PFSK-1 (cell line): Measurements from ENCODE around the genes MYEOV and FGF4.

DNA sequence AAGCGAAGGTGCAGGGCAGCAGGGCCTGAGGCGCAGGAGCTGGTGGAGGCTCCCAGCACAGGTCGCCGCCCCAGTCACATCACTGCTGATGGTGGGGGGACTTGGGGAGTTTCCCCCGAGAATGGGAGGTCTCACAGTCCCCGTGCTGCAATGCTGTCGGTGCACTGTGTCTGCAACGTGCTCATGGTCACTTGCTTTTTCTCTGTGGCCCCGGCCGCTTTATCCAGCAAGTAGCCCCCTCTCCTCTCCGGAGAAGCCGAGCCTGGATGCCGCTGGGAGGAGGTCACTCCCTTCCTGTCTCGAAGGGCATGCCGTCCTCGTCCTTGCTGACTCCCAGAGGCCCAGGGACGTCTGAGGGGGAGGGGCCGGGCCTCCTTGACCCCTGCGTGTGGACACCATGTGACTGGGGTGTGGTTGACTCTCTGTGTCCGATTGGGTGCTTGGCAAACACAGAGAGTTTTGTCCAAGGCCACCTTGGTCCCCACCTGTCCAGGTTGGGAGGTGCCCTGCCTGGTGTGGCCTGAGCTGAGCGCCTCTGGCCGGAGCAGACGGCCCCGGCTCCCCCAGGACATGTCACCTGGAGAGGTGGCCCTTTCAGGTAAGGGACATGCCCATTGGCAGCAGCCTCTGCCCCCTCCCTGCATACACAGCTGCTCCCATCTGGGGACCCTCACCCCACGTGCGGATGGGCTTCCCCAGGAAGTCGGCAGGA lies 489 bp upstream of the SMIM38 start:
- RRBS: 75% methylated on average over 4 of the region's 27 CpGs

- RRBS: 76% methylated on average over 8 of the region's 17 CpGs
Measured at GRCh38 chr11:69288347-69289055, 5.5 kb upstream of the MYEOV start.

DNA sequence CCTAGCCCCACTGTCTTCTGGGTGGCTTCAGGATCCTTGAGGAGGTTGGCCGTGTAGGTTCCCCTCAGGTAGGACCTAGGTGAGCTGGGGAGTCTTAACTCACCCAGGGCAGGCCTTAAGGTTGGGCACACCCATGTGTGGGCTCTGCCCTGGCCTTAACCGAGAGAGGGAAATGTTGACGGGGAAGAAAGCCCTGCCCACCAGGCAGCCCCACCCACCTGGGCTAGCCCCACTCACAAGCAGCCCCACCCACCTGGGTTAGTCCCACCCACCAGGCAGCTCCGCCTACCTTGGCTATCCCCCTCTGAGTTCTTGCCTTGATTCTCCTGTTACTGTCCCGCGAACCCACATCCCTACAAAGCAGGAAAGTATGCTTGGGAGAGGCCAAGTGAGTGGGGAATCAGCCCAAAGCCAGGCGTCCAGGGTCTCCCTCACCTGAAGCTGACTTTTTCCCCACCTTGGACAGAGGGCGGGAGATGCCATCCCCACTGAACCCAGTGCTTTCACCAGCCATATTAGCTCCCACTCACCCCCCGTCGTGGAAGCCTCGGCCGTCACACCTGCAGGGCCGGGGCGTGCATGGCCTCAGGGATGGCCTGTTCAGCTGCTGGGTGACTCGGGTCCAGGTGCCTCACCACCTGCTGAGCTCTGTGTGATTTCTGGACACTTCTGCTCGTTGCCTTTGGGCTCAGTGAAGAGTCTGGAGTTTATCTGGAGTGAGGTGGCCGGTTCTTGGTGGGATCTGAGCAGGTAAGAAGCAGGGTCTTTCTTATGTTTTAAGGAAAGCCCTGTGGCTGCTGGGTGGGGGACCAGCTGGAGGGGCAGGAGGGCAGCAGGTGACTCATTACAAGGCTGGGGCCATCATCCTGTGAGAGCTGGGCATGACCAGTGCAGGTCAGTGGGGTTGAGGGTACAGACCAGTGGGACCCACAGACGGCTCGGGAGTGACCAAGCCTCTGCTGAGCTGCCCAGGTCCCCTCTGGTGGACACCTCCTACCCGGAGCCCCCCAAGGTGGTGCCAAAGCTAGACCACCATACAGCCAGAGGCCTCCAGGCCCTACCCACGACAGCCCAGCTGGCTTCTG lies at the start of gene MYEOV:
TSS of gene MYEOV (plus strand) at position 329 of the 1,085 bp plus-strand sequence.
- RRBS: no CpG with 5 or more reads among the region's 21 CpGs

DNA sequence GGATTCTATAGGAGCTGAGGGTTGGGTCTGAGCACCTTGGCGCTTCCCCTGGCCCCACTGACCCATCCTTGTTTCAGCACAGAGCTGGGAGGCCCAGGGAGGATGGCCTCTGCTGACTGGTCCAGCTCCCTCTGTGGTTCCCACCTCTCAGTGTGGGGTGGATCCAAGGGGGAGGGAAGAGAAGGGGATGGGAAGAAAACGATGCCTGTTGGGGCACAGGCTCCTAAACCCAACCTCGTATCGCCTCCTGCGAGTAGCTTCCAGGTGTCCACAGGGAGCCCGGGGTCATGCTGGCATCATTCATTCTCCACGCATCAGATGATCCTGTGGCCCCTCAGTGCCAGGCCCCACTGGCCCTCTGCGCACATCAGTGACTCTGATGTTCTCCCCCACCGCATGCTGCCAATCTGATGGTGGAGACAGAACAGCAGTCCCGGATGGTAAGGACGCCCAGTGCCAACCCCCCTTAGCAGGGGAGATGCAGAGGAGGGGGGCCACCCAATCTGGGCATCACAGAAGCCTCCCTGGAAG lies 5.1 kb downstream of the MYEOV start:
- RRBS: no CpG with 5 or more reads among the region's 11 CpGs

GRCh38 chr11:69437089-69437741 lies 143.3 kb downstream of the MYEOV start:
- RRBS: no CpG with 5 or more reads among the region's 10 CpGs

- RRBS: 96% methylated on average over 30 of the region's 67 CpGs
Measured at GRCh38 chr11:69636087-69636993, 4.6 kb upstream of the CCND1 start.

DNA sequence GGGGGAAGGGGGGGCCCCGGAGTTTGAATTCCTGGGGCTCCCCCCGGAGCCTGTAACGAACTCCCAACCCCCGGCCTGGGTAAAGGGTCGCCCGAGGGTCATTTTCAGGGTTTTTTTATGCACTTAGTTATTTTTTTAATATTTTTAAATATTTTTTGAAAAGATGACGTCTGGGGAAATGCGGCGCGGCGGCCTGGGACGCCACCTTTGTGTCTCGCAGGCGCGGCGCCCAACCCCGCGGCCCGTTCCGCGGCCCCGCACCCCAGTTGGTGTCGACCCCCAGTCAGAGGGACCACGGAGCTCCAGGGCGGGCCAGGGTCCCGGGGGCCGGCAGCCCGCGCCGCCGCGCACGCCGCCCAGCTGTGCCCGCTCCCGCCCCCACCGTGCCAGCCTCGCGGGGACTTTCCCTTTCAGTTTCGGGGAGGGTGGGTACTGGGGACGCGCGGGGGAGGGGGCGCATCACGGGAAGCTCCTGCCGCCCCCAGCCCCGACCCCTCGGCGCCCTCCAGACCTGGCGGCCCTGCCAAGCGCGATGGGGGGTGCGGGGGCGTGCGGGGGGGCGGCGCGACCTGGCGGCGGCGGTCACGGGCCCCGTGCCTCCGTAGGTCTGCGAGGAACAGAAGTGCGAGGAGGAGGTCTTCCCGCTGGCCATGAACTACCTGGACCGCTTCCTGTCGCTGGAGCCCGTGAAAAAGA lies 1.6 kb downstream of the CCND1 start:
- RRBS: no CpG with 5 or more reads among the region's 70 CpGs

- RRBS: 20% methylated on average over 49 of the region's 84 CpGs
Measured at GRCh38 chr11:69775071-69775875, at the start of gene FGF4. FGF4 (minus strand) TSS chr11:69775341.

DNA sequence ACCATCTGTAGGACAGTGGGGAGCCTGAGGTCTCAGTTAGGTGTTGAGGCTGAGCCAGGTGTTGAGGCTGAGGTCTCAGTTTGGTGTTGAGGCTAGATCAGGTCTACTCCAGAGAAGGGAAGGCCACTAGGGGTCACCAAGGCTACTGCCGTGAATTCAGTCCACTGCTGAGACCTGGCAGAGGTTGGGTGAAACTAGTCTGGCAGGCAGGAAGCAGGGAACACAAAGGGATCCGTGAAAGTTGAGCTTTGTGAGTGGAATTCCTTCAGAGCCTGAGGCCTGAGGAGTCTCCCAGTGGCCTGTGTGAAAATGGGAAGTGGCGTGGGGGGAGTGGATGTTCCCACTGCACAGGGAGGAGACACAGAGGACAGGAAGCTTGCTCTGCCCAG lies 123.9 kb upstream of the FGF3 start:
- RRBS: no CpG with 5 or more reads among the region's 3 CpGs

GRCh38 chr11:69966827-69967333 lies 111.2 kb upstream of the ANO1 start:
- RRBS: no CpG with 5 or more reads among the region's 19 CpGs

DNA sequence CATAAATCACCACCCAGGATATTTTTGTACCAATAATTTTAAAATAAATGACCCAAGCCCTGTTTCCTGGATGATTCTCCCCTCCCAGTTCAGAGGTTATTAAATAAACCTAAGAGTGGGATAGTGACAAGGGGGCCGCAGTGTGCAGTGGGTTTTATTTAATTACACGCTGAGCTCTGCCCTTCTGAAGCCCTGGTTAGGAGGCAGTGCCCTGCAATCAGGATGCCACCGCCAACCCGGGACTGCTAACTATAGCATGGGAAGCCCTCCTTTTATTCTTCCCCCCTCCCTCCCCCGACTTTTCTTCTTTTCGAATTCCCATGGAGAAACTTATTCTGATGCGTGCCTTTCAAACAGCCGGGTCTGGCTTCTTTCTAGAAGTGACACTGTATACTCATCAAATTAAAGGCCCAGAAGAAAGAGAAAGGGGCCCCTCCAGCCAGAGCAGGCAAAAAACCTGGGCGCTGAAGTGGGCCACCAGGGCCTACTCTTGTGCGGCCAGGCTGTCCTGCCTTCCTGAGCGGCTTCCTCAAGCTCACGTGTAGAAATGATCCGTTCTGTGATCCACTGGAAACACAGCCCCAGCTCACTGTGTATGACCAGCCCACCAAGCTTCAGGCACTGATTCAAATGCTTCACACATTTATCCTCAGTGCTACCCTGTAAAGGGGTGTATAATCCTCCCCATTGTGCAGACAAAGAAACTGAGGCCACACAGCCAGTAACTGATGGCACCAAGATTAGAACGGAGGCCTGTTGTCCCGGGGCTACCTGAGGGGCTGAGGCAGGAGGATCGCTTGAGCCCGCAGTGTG lies 91.2 kb upstream of the ANO1 start:
- RRBS: 71% methylated on average over 3 of the region's 17 CpGs

DNA sequence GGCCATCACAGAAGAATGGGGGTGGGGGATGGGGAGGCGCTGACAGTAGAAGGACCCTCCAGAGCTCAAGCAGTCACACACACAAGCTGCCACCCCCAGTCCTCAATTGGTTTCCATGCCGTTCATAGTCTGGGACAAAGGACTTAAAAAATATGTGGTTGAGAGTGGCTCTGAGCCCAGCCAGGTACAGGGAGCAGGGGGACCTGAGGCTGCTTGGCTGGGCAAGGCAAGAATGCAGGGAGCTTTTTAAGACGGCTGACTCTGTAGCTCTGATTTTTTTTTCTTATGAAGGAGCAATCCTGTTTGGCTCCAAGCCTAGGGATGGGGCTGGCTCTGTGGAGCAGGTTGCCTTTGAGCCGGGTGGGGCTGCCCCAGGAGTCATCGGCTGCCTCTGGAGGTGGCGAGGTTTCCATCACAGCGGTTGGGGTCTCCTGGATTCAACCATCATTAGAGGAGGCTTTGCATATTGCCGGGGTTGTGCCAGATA lies 13.2 kb upstream of the ANO1 start:
- RRBS: 44% methylated on average over 3 of the region's 8 CpGs

GRCh38 chr11:70106069-70106881 lies 28.2 kb downstream of the ANO1 start:
- RRBS: no CpG with 5 or more reads among the region's 14 CpGs

DNA sequence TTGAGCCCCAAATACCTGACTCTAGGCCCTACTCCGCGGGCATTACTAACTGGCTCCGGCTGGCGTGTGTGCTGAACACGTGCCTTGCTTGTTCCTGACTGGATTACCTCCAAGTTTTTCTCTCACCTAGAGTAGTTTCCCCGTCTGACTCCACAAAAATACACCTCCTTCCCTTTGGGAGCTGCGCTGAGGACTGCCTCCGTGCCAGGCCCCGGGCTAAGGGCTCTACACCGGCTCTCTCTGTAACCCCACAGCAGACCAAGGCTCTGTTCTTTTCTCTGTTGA lies 61.7 kb downstream of the ANO1 start:
- RRBS: no CpG with 5 or more reads among the region's 10 CpGs

DNA sequence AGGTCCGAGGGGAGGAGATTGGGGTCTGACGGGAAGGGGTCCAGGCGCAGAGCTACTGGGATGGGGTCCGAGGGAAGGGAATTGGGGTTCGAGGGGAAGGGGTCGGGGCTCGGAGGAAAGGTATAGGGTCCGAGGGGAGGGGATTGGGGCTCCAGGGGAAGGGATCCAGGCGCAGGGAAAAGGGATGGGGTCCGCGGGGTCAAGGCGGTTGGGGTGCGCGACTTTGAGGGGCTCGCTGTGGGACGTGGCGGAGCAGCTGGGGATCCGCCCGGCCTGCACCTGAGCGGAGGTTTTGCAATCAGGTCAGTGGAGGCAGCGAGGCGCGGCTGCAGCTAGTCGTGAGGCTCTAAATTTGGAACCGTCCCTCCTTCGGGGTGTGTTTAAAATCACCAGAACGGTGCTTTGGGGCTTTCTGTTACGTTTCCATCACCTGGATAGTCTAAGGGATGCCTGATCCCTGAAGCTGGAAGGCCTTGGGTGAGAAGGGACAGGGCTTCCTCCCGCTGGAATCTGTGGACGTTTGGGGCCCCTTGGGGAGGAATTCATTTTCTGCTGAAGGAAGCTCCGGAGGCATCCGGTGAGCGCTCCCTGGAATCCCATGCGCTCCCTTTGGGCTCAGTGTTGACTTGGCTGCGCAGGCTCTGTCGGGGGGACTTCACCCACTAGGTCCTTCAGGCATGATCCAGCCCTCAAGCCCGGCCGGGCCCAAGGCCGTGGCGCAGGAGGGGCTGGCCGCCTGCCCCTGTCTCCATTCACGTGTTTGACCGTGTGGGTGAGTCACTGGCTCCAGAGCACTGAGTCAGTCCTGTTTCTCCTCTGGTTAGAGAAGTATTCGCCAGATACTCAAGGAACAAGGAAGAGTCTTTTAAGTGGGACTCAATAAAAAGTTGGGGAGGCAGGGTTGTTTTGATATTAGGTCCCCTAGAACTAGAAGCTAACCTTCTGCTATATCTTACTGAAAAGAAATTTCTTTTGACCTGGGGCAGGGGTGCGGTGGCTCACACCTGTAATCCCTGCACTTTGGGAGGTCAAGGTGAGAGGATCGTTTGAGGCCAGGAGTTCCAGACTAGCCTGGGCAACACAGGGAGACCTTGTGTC lies 1.2 kb downstream of the CTTN start:
- RRBS: no CpG with 5 or more reads among the region's 46 CpGs

GRCh38 chr11:70409489-70410039 lies 11.2 kb downstream of the CTTN start:
- RRBS: no CpG with 5 or more reads among the region's 12 CpGs

DNA sequence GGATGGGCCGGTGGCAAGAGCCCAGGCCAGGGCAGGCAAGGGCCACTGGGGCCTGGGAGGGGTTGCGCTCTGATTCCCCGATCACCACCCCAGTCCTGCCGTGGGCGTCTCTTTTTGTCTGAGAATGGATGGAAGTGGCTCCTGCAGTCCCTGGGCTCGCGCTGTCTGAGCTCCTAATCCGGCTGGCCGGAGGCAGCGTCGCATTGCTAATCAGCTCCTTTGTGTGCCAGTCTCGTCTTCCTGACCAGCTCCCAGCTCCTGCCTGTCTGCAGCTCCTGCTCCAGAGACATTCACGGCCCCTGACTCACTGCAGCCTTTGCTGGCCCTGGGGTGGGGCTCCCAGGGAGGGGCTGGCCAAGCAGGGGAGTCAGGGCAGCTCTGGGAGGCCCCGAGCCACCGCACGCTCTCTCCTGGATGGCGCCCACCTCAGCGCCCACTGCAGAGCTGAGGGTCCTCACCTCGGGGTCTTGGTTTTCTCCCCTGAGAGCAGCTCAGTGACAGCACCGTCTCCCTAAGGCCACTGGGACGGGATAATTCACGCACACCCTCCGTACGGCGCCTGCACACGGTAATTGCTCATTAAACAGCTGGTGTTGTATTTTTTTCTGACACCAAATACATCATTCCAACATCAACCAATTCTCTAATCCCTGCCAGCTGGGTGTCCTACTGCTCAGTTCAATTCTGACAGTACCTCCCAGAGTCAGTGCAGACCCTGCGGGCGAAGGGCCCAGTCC lies 146.9 kb downstream of the CTTN start:
- RRBS: no CpG with 5 or more reads among the region's 28 CpGs

- RRBS: no CpG with 5 or more reads among the region's 24 CpGs
Measured at GRCh38 chr11:70641900-70643016, 243.9 kb downstream of the CTTN start.

DNA sequence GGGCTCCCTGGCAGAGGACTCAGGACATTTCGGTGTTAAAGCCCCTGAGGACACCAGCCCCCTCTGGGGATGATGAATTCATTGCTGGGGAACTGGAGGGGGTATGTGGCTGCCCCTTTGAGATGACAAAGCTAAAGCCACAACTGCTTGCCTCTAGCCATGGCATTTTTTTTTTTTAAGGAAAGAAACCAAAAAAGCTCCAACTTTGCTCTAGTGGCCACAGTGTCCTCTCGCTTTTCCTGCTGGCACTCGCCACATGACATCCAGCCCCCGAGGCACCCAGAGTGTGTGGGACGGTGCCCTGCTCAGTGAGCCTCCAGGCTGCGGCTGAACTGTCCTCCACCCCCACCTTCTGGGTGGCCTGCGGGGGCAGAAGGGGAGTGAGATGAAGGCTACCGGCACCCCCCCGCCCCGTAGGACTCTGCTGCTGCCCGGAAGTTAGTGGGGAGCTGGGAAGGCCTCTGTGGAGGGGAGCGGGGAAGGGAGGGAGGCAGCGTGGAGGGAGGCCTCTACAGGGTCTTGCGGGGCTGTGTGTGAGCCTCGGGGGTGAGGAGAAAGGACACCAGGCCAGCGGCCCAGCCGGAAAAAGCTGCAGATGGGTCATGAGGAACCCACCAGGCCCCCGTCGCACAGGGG lies 264.3 kb downstream of the CTTN start:
- RRBS: no CpG with 5 or more reads among the region's 19 CpGs

DNA sequence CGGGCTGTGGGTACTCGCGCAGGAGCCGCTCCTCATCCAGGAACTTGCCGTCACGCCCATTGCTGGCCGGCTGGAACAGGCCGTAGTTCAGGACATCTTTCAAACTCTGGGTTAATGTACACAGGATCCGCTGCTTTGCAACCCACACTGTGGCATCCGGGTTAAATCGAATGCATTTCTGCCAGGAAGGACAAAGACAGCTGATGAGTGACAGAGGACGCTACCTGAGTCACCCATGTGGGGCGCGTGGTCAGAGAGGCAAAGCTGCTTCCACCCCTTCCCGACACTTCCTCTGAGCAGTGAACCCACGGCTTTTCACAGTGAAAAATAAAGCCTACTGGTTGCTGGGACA lies 133.5 kb downstream of the SHANK2 start:
- RRBS: 38% methylated on average over 4 of the region's 16 CpGs